Prostate gland (tissue), 2 donors: ENCODE data around the gene CPSF4L.

DNA sequence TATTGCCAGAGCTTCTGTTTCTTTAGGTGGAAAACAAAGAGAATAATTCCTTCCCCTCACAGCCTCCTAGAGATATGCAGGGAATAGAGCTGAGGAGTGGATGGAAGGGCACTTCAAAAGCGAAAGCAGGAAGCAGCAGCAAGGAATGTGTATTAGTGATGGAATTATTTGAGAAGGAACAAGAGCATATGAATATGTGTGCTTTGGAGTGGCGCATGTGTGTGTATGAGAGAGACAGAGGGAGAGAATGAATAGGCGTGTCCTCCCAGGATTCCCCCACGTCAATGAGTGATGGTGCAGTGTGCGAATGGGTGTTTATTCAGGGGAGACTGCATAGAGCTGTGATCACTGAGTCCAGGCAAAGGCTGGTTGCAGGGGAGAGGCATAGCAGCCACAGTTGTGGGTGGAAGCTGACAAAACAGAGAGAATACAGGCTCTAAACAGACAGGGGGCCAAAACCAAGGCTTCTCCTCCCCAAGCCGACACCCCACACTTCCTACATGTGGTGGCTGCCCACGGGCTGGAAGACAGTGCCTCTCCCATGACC, 10.2 kb upstream of the SOX9 start:
- PRO-cap = no peak
- RAMPAGE, long total RNA, 2 experiments = no peak in any of the 2 experiments

- PRO-cap = no peak
- RAMPAGE, long total RNA, 2 experiments = no peak in any of the 2 experiments
Measured at GRCh38 chr17:72116140-72116658, 4.6 kb upstream of the SOX9 start.

DNA sequence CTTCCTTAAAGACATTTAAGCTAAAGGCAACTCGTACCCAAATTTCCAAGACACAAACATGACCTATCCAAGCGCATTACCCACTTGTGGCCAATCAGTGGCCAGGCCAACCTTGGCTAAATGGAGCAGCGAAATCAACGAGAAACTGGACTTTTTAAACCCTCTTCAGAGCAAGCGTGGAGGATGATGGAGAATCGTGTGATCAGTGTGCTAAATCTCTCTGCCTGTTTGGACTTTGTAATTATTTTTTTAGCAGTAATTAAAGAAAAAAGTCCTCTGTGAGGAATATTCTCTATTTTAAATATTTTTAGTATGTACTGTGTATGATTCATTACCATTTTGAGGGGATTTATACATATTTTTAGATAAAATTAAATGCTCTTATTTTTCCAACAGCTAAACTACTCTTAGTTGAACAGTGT, 3.7 kb downstream of the SOX9 start:
- PRO-cap = no peak
- RAMPAGE, long total RNA, 2 experiments = no peak in any of the 2 experiments

- PRO-cap = no peak
- RAMPAGE, long total RNA, 2 experiments = no peak in any of the 2 experiments
Measured at GRCh38 chr17:72152391-72152761, 31.6 kb downstream of the SOX9 start.

GRCh38 chr17:72192258-72192595, 71.4 kb downstream of the SOX9 start:
- PRO-cap = no peak
- RAMPAGE, long total RNA, 2 experiments = no peak in any of the 2 experiments

GRCh38 chr17:72219246-72220113, 98.7 kb downstream of the SOX9 start:
- PRO-cap = no peak
- RAMPAGE, long total RNA, 2 experiments = no peak in any of the 2 experiments

DNA sequence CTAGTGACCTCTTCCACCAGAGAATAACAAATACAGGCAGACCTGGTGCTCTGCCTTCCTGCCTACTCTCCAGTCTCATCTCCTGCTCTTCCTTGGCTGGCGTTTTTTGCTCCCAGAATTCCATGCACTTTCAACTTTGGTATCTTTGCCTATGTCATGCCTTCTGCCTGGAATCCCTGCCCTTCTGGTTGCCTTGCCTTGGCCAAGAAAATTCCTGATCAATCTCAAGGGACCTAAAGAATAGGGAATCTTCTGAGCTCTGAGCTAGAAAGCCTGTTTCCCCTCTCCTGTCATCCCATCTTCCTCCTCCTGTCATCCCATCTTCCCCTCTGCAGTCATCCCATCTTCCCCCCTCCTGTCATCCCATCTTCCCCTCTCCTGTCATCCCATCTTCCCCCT, 216.4 kb downstream of the SOX9 start:
- PRO-cap = no peak
- RAMPAGE, long total RNA, 2 experiments = no peak in any of the 2 experiments

DNA sequence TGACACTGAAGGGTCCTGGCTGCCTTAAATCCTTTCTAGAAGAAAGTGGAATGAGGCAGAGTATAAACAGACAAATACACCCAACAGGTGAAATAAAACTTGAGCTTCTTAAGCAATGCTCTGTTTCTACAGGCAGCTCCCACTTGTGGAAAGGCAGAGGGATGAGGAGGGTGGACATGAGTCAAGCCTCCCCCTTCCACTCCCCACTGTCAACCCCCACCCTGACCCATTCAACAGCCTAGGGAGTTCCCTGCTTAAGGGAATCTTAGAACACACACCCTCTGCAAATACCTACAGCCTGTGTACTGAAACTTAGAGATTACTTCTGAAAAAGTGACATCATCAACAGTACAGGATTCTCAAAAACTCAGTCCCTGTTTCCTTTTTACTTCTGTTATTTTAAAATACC, 345.3 kb downstream of the SOX9 start:
- PRO-cap = no peak
- RAMPAGE, long total RNA, 2 experiments = no peak in any of the 2 experiments

DNA sequence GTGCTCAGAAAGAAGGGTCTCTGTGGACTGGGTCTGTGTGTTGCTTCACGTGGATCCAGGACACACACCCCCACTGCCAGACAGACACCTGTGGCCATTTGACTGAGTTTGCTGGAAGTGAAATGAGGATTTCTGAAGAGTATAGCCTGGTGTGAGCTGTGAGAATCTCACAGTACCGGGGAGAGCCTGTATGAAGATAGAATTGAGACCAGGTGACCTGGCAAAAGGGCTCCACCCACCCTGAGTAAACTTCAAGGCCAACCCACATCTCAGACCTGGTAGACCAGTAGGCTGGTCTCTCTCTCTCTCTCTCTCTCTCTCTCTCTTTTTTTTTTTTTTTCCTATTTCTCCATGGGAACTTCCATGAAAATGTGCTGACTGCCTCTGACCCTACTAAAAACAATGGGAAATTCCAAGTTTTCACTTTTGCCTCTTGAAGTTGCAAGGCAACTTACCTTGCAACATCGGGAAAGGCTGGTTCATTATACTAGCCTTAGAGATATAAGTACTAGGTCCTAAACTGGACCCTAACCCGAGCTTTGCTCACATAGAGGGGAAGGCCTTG, 354.3 kb downstream of the SOX9 start:
- PRO-cap = no peak
- RAMPAGE, long total RNA, 2 experiments = no peak in any of the 2 experiments

- PRO-cap = no peak
- RAMPAGE, long total RNA, 2 experiments = no peak in any of the 2 experiments
Measured at GRCh38 chr17:72476023-72477080, 355.5 kb downstream of the SOX9 start.

DNA sequence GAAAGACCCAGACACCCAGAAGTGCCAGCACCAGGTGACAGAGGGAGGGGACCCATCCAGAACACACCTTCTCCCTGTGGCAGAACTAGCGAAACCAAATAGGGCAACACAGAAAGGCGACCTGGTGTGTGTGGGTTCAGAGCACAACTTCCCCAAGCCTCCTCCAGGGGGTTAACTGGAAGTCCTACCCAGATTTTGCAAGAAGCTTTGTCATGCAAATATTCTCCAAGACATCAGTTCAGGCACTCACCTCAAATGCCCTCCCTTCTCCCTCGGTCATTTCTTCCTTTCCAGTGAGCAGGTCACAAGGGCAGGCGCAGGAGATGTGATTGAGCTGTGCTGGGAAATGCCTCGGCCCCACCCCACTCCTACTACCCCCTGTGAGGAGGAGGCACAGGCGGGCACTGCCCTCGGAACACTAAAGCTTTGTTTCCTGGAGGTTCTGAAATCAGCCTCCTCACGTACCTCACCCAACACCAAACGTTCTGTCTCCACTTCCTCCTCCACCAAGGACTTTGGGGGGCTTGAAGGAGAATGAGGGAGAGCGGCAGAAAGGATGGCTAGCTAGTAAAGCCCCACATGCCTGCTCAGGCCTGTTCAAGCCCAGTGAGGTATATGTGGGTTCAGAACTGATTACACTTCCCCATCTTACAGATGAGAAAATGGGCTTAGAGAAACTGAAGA, 482.2 kb downstream of the SOX9 start:
- PRO-cap = no peak
- RAMPAGE, long total RNA, 2 experiments = no peak in any of the 2 experiments

- PRO-cap = unidirectional peak, plus-strand start at chr17:72640732
- RAMPAGE, long total RNA, 2 experiments = no peak in any of the 2 experiments
Measured at GRCh38 chr17:72640268-72641375, 451.9 kb downstream of the SLC39A11 start.

DNA sequence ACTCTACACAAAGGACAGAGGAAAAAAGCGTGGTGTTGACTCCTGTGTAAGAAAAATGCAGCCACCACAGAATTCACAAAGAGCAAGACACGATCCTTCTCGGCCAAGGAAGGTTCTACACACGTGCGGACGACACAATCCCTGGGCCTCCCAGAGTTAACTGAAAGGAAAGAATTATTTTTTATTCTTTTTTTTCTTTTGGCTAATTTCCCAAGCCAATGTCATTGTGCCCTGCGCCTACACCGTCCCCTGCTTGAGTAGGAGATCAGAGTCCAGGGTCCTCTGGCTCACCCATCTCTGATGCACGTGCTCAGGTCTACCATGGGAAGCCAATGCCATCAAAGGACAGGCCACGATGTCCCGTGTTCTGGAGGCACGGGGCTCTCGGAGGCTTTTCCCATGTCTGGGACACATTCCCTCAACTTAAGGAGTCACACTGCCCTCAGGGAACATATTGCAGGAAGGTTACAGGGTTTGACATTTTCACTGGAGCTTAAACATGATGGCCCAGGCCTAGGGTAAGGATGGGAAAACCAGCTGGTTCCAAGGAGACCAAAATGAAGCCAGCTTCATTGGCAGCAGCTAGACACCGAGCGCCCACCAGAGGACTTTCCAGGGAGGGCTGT, 123.7 kb downstream of the SLC39A11 start:
- PRO-cap = unidirectional peak, minus-strand start at position 154 of the sequence
- RAMPAGE, long total RNA, 2 experiments = no peak in any of the 2 experiments

- PRO-cap = no peak
- RAMPAGE, long total RNA, 2 experiments = no peak in any of the 2 experiments
Measured at GRCh38 chr17:73191514-73191837, 1.4 kb upstream of the COG1 start.

DNA sequence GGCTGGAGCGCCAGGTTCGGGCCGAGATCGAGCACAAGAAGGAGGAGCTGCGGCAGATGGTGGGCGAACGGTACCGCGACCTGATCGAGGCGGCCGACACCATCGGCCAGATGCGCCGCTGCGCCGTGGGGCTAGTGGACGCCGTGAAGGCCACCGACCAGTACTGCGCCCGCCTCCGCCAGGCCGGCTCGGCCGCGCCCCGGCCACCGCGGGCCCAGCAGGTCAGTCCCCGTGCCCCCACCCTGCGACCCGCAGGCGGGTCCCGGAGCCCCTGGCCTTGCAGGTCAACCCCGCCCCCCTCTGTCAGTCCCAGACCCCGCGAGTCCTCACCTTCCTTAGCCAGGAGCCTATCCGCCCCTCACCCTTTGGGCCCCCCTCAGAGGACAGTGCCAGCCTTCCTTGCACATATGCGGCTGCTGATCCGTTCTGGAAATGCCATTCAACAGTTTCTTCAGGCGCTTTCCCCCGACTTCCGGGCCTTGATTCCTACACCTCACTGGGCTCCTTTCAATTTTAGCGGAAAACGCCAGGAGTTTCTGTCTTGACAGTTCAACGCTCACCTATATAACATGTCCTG, 397 bp downstream of the COG1 start:
- PRO-cap = no peak
- RAMPAGE, long total RNA, 2 experiments = no peak in any of the 2 experiments

GRCh38 chr17:73261696-73261973, at the start of gene CPSF4L:
CPSF4L (minus strand) TSS chr17:73261880.
- PRO-cap = no peak
- RAMPAGE, long total RNA, 2 experiments = no peak in any of the 2 experiments

- PRO-cap = unidirectional peak, minus-strand start at chr17:73262918
- RAMPAGE, long total RNA, 2 experiments = no peak in any of the 2 experiments
Measured at GRCh38 chr17:73262798-73263031, 1.0 kb upstream of the CPSF4L start.

DNA sequence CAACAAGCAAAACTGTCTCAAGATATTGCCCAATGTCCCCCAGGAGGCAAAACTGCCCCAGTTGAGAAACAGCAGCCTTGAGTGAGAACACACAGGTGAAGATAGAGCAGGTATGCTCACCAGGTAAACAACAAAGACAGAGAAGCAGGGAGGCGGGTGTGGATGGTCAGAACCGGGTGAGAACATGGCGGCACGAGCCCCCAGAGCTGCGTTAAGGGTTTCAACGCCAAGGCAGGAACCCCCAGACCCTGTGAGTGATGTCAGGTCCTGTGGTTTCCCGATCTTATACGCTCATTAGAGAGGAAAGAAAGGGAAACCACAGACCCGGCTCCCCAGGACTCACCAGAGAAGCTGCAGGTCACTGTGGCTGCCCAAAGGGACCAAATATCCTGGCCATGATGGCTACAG, 21.2 kb downstream of the CDC42EP4 start:
- PRO-cap = no peak
- RAMPAGE, long total RNA, 2 experiments = no peak in any of the 2 experiments

- PRO-cap = bidirectional peak, plus-strand start at chr17:73305380, minus-strand start at chr17:73305398
- RAMPAGE, long total RNA, 2 experiments = no peak in any of the 2 experiments
Measured at GRCh38 chr17:73304842-73305704, 6.7 kb downstream of the CDC42EP4 start.

GRCh38 chr17:73337871-73338793, 26.3 kb upstream of the CDC42EP4 start:
- PRO-cap = bidirectional peak, plus-strand start at chr17:73338366, minus-strand start at chr17:73338276
- RAMPAGE, long total RNA, 2 experiments = no peak in any of the 2 experiments